Caco-2 (cell line): ENCODE measurements around the genes PAGE2B, USP51 and SPIN3.

GRCh38 chrX:53225328-53225811, 363 bp upstream of the KDM5C start:
- PRO-cap, result bidirectional peak, plus-strand start at chrX:53225502, minus-strand start at chrX:53225199
- RRBS, result 3% methylated on average over 8 of the region's 25 CpGs

- PRO-cap, result no peak
- RRBS, result no CpG with 5 or more reads among the region's 9 CpGs
Observed at GRCh38 chrX:53395848-53396716, 26.4 kb downstream of the SMC1A start.

GRCh38 chrX:53421740-53422104, 732 bp downstream of the SMC1A start:
- PRO-cap, result no peak
- RRBS, result no CpG with 5 or more reads among the region's 17 CpGs

- PRO-cap, result no peak
- RRBS, result no CpG with 5 or more reads among the region's 15 CpGs
Observed at GRCh38 chrX:53561553-53562632, 124.6 kb downstream of the HUWE1 start.

DNA sequence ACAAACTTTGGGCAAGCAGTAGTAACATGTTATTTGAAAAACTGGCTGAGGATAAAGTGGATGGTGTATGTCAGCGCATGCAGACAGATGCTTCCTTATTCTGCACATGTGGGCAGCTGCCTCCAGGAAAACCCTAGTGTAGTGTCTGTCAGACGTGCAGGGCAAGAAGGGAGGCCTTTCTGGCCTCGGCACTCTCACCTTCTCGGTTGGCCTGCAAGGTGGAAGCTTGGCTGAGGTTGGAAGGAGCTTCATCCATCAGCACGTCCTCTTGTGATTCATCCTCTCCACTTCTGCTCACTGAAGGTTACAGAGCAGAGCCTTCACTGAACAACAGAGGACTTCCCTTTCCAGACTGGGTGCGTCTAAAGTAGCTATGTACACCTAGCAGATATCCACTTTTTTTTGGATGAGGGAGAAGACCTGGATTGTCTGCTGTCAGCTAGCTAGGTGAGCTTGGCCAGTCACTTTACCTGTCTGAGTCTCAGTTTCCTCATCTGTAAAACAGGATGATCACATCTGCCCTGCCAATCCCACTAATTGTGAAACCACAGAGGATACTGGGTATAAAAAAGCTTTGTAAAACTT, 123.8 kb downstream of the HUWE1 start:
- PRO-cap, result no peak
- RRBS, result no CpG with 5 or more reads among the region's 6 CpGs

- PRO-cap, result no peak
- RRBS, result no CpG with 5 or more reads among the region's 2 CpGs
Observed at GRCh38 chrX:53757199-53757635, 70.7 kb upstream of the HUWE1 start.

GRCh38 chrX:54044569-54045574, 599 bp upstream of the PHF8 start:
- PRO-cap, result bidirectional peak, plus-strand start at chrX:54044632, minus-strand start at chrX:54044455; bidirectional peak, plus-strand start at chrX:54044889, minus-strand start at chrX:54044895; bidirectional peak, plus-strand start at chrX:54045014, minus-strand start at chrX:54045136
- RRBS, result no CpG with 5 or more reads among the region's 31 CpGs

DNA sequence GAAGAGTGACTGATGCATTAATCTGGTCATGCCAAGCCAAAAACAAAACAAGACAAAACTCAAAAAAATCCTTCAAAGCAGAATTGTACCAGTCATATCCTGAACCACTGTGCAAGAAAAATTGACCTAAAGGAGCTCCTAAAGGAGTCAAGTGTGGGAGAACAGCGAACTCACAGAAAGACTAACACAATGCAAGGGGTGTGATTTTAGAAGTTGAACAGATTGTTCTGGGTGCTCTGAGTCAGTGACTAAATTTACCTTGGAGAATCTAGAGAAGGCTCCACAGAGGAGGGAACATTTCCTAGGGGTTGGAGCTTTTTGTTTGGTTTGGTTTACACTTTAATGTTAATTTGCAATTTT, 48.9 kb upstream of the PHF8 start:
- PRO-cap, result no peak
- RRBS, result no CpG with 5 or more reads among the region's 1 CpG

DNA sequence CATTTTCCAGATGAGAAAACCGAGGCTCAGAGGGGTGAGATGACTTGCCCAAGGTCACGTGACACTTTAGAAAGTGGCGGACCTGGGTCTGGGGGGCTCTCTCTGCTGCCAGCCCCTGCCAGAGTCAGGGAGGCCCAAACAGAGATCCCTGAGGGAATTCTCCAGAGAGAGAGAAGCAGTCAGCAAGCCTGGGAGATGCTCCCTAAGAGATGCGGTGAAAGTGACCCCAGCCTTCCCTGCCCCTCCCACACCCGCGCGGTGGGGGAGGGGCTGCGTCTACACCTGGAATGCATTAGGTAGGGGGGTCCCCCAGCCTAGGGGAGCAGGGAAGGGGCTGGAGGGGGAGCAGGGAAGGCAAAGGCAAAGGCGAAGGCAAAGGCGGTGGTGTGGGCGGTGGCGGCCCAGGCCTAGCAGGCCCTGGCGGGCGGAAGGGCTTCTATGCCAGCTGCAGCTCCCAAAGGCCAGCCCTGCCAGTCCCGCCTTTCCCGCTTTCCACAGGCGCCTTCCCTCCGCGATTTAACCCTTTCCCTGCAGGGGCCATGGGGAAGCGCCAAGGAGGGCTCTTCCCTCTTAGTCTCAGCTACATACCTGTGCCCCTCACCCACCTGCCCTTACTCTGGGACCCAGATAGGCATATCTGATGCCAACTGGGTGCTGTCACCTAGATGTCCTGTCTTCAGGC, 12.9 kb downstream of the FGD1 start:
- PRO-cap, result no peak
- RRBS, result no CpG with 5 or more reads among the region's 20 CpGs

DNA sequence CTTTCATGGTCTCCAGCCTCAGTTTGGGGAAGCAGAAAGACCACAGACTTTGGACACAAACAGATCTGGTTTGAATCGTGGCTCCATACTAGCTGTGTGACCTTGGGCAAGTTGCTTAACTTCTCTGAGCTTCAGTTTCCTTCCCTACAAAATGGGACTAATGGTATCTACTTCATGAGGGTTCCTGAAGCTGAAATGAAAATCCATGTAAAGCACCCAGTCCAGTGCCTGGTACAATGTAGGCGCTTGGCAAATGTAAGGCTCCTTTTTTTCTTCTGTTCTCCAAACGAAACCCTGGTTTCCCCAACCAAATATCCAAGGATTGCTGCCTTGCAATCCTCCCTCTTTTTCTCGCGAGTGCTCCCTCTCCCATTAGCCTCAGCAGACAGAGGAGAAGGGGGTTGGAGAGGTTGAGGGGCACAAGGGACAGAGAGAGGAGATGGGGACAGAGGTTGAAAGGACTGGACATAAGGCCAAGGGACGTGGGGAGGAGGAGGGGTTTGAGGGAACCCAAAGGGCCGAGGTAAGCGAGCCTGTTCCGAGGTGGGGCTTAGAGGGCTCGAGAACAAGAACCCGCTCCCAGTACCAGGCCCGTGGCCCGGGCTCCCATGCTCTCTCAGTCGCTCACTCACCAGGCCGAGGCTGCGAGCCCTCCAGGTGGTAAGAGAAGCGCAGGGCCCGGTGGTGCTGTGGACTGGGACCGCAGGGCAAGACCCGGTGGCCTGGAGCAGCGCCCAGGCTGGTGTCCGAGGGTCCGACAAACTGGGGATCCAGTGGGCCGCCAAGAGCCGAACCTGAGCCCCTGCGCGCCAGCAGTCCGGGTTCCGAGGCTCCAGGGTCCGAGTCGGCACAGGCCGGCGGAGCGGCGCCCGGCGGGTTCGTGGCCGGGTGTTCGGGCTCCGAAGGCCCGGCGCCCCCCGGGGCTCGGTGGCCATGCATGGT, 1.3 kb downstream of the FGD1 start:
- PRO-cap, result no peak
- RRBS, result 35% methylated on average over 16 of the region's 45 CpGs

DNA sequence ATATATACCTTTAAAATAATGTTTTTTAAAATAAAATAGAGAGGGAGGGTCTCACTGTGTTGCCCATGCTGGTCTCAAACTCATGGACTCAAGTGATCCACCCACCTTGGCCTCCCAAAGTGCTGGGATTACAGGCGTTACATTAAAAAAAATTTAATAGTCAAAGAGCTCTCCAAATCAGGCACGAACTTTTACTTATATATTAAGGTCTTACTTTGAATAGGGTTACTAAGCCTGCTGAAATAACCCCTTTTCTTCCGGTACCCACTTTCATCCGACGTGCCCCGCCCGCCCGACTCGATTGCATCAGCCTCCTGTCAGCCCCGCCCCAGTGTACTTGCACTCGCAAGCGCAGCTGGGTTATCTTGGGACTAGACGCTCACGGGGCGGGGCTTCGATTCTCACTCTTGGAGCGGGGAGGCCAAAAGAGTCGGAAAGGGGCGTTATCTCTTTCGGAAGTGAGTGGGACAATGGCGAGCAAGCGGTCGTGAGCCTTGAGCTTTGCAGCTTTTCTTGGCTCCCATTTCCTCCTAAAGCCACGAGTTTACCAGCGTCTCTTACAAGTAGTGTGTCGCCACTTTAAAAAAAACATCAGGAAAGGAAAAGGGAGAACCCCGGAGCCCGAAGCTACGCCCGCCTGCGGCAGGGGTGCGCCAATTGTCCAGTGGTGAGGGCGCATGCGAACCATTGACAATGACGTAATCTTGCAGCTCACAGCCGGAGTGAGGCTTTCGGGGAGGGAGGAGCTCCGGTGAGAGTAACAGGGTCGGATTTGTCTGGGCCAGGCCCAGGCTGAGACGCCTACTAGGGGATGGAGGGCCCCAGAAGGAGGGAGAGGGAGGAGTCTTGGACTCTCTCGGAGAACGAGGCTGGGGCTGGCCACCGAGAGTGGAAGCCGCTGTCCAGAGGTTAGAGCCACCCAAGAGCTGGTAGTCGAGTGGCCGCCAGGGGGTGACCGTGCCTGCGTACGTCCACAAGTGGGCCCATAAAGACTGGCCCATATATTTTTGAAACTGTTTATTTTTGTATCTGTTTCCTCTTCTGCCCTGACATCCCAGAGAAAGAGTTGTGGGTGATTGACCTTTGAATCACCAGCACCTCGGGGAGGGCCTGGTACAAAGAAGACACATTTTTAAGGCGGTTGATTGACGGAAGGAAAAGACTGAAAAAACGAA, 109.5 kb downstream of the GNL3L start:
- PRO-cap, result bidirectional peak, plus-strand start at position 451 of the sequence, minus-strand start at position 308 of the sequence; bidirectional peak, plus-strand start at position 714 of the sequence, minus-strand start at position 666 of the sequence; bidirectional peak, plus-strand start at position 1,094 of the sequence, minus-strand start at position 928 of the sequence
- RRBS, result 5% methylated on average over 7 of the region's 53 CpGs

DNA sequence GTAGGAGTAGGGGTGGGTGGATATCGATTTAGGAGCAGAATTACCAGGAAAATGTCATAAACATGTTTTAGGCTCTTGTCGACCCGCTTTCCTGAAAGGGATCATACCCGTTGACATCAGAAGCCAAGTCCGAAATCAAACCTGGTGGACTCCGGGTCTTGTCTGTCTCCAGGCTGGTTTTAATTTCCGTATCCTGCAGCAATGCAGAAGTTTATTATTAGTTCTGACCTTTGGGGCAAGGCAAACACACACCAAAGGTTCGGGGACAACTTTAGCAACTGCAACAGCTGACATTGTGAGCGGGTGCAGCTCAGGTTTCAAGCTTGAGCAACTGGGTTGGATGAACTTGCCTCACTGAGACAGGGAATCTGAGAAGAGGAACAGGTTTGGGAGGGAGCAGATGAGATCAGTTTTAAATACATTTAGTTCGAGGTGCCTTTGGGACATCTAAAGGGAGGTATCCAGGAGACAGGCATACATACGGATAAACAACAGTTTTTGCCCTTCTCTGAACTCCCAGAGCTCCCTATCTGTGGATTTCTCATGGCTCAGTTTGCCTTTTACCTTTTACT, 110.7 kb downstream of the GNL3L start:
- PRO-cap, result no peak
- RRBS, result no CpG with 5 or more reads among the region's 11 CpGs

DNA sequence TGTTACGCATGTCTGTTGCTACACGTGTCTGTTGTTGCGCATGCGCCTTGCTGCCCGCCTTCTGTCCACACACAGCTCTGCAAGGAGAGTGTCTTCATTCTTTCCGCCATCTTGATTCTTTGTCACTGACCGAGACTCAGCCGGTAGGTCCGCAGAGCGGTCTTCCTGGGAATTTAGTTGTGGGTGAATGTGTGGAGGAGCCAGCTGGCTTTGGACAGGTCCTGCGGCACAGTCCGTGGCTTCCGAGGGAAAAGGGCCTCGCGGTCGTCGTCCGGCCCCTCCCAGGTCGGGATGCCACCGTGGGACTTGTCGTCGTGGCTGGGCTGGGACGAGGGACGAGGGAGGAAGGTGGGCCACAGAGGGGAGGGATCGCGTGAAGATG, at the start of gene PAGE2B:
TSS of gene PAGE2B (plus strand) at position 59 of the 382 bp plus-strand sequence.
- PRO-cap, result no peak
- RRBS, result no CpG with 5 or more reads among the region's 26 CpGs

GRCh38 chrX:55489670-55490352, at the start of gene USP51:
TSS of gene USP51 (minus strand) at chrX:55489848.
- PRO-cap, result bidirectional peak, plus-strand start at chrX:55489943, minus-strand start at chrX:55489848
- RRBS, result no CpG with 5 or more reads among the region's 24 CpGs

DNA sequence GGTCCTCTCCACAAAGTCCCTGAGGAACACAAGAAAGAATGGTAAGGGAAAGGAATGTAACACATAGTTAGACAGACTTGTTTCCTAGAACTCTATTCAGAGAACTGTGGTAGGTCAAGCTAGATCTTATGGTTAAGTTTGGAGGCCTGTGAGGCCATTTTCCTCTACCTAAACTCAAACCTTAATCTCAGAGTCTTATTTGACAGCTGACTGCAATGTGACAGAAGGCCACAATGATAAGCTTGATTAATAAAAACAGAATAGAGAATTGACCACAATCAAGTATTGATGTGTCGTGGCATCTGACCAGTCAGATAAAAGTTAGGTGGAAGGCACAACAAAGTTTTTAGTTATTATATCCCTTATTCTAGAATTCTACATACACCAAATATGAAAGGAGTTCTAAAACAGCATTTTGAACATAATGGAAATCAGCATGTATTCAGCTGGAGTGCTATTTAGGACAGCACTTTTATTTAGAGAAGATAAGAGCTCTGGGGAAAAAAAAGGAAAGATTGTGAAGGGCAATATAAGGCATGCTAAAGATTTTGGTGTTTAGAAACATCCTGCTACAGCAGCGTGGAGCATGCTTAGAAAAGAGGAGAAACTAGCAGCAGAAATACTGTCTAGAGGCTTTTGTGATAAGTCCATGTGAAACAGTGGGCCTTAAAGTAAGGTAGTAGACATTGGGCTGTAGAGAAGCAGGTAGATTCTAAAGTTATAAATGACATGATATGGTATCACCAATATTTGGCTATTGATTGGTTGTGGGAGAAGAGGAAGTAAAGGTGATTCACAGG, 212.2 kb upstream of the KLF8 start:
- PRO-cap, result no peak
- RRBS, result no CpG with 5 or more reads among the region's 2 CpGs

DNA sequence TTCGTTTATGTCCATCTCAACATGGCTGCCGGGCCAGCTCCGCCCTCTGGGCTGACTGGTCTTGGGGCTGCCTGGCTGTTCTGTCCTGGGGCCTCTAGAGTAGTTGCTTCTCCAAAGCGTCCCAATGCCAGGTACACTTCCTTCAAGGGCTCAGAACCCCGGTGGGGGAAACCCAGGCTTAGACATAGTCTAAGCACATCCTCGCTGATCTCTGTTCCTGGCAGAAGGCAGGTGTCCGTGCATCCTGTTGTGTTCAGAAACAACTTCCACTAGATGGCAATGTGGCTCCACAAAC, 35.2 kb downstream of the NBDY start:
- PRO-cap, result no peak
- RRBS, result 99% methylated on average over 2 of the region's 7 CpGs

DNA sequence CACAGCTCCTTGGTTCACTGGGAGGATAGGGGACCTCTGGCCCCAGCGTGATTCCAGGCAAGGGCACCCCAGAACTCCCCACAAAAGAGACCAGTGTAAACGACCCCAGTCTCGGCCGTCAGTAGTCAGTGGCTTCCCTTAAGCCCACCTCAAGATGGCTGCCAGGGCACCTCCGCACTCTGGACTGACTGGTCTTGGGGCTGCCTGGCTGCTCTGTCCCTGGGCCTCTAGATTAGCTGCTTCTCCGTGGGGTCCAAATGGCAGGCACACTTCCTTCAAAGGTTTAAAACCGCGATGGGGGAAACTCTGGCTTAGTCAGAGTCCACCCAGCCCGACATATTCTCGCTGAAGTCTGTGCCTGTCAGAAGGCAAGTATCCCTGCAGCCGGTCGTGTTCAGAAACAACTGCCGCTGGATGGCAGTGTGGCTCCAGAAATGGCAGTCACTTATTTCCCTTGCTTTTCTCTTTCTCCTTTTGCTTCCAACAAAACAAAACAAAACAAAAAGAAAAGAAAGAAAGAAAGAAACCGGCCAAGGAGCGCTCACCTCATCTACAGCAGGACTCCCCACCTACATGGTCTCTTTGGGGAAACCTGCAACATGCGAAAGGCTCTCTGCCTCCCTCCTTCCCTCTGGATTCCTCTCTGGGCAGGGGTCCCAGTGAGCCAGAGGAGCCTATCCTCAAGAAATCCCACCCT, 74.4 kb downstream of the NBDY start:
- PRO-cap, result no peak
- RRBS, result no CpG with 5 or more reads among the region's 16 CpGs

GRCh38 chrX:56812487-56813170, 83.6 kb downstream of the NBDY start:
- PRO-cap, result no peak
- RRBS, result no CpG with 5 or more reads among the region's 7 CpGs

DNA sequence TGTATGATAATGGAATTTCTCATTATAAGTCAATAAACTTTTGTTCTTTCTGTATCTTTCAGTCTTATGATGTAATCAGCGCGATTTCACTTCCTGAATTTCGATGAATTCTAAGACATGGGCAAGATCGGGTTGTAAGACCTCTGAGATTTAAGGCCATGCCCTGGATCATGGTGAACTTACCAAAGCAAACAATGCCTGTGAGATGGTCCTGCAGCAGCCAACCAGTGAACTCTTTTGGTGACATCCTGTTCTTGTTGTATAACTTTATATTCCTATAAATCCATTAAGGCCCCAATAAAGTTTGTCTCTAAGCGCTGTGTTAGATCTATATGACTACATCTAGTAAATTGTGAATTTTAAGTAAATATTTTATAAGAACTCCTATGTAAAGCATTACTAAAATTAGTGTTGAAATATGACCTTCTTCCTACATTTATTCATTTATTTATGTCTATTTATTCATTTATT, 88.2 kb downstream of the NBDY start:
- PRO-cap, result no peak
- RRBS, result no CpG with 5 or more reads among the region's 5 CpGs

DNA sequence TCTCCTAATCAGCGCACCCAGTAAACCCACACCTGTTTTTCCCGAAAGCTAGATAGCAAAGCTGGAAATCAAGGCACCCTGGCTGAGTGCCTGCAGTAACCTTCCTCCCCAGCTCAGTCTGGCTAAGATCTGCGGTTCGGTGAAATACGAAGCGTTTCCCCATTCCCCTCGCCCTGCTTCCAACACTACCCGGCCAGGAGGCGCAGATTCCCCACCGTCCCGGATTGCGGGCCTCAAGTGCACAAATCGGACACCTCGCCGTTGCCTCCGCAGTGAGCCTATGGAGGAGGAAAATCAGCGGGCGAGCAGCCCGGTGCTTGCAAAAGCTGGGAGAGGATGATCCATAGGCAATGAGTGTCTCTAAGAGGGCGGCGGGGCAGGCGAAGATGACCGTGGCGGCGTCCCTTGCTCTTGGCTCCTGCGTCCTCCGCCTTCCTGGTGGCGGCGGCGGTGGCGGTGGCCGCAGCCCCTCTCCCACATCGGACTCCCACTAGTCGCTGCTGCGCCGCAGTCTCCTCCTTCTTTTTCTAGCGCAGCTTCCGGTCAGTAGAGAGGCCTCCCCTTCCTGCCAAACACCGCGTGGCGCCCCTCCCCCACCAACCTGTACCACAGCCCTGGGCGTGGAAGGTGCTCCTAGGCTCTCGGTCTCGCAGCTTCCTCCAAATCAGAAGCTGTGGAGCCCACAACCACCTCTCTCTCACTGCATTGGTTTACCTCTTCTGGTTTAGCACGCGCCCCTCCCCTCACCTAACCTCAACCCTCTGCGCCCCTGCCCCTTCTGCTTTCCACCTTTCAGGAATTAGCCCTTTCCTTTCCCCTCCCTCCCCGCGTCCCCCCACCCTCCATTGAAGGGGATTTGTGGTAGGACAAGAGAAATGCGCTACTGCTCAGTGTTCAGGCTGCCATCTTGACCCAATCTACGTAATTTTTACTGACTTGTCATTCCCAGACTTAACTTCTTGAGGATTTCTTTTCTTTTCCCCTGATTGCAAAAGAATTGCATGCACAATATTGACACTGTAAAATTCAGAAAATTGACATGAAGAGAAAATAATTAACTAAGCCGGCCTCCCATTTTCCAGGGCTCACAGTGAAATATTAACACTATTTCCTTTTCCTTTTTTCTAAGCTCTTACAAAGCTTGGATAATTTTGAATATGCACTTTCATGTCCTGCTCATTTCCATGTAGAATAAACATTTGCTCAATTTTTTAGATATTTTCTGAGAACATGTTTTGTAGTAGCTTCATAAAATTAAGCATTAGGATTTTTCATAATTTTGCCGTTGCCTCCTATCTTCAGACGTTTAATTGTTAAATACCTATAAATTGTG, at the start of gene SPIN3:
TSS of gene SPIN3 (minus strand) at position 515 of the 1,333 bp plus-strand sequence.
- PRO-cap, result bidirectional peak, plus-strand start at position 662 of the sequence, minus-strand start at position 487 of the sequence; unidirectional peak, minus-strand start at position 930 of the sequence
- RRBS, result 5% methylated on average over 6 of the region's 54 CpGs